Metastatic Pancreatic Carcinoma in the Ovary (tissue), 1 donor: ENCODE measurements around a stretch of chr14.

DNA sequence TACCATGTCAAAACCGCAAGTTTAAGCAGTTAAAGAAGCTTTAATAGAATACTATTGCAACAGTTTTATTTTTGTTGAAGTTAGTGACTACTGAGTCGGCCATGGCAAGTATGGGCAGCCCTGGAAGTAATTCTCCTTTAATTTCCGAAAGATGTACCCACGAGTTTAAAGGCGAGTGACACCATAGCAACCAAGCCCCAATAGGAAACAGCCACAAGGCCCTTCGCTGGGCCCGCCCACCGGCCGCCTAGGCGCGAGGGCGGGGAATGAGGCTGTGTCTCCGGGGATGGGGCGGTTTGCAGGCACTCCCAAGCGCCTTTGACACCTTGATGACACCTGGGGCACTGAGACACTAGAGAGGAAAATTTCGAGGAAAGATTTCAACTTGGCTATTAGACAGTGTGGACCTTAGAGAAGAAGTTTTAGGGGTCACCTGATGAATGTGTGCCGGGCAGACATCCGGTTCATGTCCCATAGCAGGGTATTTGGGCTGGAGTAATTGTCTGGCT is 385 bp upstream of the TMED10 start:
- PRO-cap = unidirectional peak, plus-strand start at position 275 of the sequence

DNA sequence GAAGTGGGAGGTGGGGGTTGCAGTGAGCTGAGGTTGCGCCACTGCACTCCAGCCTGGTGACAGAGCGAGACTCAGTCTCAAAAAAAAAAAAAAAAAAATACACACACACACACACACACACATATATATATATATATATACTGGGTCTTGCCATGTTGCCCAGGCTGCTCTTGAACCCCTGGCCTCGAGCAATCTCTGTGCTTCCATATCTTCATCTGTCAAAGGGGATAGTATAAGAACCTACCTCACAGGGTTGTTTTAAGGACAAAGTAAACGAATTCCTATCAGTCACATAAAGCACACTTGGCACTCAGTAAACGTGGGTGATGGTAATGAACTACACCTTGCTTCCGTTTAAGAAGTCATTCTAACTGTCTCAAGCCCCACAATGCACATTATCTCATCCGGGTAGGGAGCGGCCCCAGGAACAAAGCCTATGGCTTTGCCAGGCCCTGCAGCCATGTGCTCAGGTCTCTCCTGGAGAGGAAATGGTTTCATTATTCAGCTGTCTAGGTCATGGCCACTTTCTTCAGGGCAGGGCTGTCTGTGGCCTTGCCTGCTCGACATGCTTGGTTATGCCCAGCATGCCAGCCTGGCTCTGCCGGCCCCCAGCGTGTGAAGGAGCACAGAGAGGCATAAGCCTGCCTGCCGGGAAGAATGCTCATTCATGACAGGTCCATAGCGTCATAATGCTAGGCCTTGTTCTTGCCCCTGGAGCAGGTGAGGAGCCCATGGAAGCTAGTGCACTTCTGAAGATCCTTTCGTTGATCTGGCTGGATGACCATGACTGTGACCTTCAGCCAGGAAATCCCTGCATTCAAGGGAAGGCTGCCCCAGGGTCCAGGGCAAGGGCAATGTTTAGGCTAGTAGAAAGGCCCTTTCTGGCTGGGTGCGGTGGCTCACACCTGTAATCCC is 26.4 kb upstream of the FOS start:
- PRO-cap = no peak

DNA sequence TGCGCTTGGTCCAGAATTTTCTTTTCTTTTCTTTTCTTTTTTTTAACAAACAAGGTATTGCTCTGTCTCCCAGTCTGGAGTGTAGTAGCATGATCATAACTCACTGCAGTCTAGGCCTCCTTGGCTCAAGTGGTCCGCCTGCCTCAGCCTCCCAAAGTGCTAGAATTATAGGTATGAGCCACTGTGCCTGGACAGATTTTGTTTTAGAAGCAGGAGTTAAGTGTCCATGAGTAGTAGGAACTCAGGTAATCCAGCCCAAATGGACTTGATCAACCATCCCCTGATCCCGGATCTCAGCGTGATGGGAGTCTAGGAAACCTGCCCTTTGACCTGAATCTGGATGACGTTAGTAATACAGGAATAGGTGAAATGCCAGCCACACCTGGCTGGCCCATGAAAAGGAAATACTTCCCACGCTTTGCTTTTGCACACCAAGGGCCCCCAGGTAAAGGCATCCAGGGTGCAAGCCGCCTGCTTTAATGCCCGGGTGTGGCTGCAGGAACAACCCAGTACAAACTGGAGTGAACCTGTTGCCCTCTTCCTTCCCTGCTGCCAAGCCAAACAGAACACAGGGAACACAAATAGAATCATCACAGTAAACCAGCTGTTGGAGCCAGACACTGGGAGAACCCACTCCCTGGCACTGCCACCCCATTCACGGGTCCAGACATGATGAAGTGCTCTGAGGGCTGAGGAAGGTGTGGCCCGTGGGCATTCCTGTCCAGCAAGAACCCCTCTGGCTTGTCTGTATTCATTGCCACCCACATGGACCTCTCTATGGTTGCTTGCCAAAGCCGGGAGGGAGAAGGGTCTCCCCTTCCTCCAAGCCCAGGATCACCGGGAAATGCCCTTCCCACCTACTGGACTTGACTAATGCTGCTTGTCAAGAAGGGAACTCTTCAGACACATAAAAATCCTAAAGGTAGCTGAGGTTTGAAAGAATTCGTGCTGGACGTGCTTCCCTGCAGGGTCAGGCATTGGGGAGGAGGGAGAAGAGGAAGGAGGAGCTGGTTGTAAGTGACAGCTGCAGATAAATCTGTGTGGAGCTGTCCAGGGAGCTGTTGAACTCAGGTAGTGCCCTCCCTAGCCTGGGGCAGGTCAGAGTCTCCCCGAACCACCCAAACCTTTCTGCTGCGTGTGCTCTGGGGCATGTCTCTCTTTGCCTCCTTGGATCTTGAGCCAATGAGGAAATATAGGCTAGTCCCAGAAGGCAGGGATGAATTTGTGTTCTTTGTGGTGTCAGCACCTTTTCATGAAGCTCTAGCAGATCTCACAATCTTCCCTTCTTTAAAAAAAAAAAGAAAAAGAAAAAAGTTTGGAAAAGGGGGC is 24.1 kb upstream of the FOS start:
- PRO-cap = bidirectional peak, plus-strand start at position 607 of the sequence, minus-strand start at position 453 of the sequence; bidirectional peak, plus-strand start at position 1,061 of the sequence, minus-strand start at position 979 of the sequence

DNA sequence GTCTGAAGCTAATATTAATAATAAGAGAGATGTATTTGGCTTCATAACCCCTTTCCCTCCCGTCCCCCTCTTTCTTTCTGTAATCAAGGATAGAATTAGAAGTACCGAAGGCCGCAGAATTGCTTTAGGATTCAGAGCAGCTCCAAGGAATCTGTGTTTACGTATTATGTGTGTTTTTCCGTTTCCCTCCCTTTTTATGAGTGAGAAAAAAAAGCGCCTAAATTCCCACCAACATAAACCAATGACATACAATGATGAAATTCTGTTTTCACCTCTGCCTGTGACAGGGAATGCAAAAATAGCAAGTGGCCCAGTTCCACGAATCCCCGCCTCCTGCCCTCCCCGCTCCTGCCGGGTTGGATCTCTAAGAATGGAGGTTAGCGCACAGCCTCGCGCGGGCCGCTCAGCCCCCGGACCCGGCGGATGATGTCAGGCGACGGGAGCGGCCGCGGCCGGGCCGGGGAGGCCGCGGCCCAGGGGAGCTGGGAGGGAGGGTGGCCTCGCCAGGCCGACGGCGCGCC is 1.9 kb upstream of the FOS start:
- PRO-cap = bidirectional peak, plus-strand start at position 367 of the sequence, minus-strand start at position 335 of the sequence; bidirectional peak, plus-strand start outside the sequence, minus-strand start at position 431 of the sequence

- PRO-cap = no peak
These were observed 52.9 kb downstream of the FOS start for GRCh38 chr14:75331436-75331955.

GRCh38 chr14:75469007-75469950 is 41.5 kb downstream of the JDP2 start:
- PRO-cap = no peak

DNA sequence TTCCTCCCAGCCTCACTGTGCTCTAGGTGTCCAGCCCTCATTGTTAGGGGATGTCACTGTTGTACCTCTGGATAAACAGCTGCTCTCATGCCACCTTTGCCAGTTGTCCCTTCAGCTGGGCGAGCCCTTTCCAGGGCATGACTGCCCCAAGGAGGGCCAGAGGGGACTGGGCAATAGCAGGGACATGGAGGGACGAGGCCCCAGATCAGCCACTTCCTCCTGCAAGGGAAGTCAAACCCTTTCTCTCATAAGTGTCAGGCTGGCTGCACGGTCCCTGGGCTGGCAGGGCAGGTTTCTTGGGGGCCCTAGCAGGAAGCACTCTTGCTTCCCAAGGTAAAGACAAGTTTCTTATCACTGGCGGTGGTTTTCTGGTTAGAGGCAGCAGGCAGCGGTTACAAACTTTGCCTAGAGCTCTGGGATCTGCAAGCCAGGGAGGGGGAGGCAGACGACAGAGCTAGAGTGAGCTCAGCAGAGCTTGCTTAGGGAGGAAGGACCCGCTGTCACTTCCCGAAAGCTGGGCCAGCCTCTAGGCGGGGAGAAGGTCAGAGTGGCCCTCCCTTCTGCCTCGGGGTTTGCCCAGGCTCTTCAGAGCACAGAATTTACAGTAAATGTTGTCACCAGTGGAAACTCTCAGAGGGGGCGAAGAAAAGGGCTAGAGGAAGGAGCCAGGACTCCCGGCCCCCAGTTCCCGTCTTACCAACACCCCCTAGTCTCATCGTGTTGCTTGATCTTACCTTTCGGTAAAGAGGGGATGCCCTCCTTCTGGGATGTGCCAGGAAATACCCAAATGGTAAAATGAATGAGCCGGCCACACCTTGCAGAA is 20.4 kb downstream of the BATF start:
- PRO-cap = bidirectional peak, plus-strand start at position 471 of the sequence, minus-strand start at position 456 of the sequence

GRCh38 chr14:75635954-75636821 is 24.5 kb downstream of the ERG28 start:
- PRO-cap = no peak

DNA sequence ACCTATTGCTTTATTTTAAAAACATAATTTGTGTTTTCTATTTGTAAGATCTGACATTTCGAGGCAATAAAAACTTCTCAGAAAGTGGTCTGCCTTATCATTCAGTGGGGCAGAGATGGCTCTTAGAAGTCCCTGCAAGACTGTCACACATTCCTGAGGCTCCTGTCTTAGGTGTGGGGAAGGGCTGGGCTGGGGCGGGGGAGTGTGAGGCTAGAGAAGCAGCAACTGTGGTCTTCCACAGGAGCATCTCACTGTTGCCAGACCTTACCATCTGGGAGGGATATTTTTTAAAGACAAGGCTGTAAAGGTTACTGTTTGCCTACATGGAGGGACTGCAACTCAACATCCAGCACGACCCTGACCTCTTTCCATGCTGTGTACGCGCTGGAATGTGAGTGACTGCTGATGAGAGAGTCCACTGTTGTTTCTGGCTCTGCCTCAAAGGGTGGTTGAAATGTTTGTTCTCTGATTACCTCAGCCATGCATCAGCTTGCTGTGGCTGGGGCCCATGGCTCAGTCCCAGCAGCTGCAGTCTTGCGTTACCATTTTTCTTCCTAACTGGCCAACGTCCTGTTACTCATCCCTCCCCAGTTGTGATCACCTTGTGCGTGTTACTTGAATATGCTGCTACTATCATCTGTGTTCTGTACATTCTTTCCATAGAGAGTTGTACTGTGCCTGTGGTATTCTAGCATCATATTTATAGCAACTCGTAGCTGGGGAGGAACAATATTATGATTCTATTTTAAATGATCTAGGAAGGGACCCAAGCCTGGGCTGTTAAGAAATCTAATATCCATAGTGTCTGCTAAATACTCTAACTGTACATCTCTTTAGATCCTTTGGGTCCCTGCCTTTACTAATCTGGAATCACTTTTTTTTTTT is 12.3 kb downstream of the ERG28 start:
- PRO-cap = no peak

DNA sequence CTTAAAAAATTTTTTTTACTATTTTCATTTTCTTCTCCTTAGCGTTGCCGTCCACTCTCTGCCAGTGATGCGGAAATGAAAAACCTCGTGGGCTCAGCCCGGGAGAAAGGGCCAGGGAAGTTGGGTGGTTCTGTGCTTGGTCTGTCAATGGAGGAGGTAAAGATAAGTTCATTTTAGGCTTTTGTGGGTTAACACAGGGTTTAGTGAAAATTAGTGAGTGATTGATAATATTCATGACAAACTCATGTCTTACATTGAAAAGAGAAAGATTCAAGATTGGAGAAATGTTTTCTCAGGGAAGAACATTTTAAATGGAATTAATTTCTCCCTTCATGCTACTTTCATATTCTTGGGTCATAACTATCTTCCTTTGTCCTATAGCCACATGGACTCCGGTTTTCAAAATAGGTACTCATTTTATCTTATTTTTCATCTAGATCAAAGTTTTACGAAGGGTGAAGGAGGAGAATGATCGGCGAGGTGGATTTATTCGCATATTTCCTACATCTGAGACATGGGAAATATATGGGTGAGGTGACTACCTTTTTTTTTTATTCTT is 84.1 kb downstream of the TTLL5 start:
- PRO-cap = no peak

GRCh38 chr14:75811985-75812627 is 151.1 kb downstream of the TTLL5 start:
- PRO-cap = no peak

GRCh38 chr14:75981400-75981802 is 394 bp downstream of the TGFB3 start:
- PRO-cap = no peak

DNA sequence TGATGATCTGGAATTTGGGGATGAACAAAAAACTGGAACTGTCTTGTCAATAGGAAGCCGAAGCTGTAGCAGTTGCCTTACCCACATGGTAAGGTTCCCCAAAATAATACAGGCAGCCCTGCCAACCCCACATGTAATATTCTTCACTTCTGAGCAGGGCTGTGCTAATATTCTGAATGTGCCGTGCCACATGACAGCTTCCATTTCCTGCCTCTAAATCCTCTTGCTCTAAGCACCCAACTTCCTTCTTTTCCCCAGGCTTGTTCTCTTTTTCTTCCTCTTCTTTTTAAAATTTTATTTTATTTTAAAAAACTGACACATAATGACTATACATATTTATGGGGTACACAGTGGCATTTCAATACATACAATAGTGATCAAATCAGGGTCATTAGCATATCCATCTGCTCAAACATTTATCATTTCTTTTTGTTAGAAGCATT is 39.6 kb downstream of the GPATCH2L start:
- PRO-cap = no peak

GRCh38 chr14:76310551-76310923 is 65.4 kb upstream of the ESRRB start:
- PRO-cap = unidirectional peak, plus-strand start at chr14:76310783

DNA sequence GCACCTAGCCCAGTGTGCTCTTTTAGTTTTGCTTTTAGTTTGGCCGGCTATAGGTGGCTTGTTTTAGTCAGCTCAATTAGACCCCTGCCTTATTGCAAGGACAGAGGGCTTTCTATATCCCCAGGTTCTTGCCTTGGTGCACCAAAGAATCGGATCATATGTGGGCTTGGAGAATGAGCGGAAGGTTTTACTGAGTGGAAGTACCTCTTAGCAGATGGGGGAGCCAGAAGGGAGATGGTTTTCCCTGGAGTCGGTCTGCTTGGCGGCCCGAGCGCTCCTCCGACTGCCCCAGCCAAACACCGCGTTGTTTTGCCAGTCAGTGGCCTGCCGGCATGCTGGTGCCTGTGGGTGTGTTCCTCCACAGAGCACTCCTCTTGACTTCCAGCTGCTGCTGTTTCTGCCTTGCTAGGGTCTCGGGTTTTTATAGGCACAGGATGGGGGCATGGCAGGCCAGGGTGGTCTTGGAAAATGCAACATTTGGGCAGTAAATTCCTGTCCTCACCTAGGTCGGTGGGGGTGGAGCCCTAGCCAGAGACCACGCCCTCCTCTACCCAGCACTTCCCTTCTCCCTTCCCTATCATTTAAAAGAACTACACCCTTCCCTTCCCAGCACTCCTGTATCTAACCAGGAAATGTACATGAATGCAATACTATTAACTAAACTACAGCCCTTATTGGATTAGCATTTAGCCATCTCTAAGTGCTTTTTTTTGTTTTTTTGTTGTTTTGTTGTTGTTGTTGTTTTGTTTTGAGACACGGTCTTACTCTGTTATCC is 34.8 kb upstream of the VASH1 start:
- PRO-cap = no peak

GRCh38 chr14:76811955-76812421 is 694 bp downstream of the ANGEL1 start:
- PRO-cap = unidirectional peak, plus-strand start at chr14:76812263

- PRO-cap = no peak
These were observed 3.9 kb downstream of the LRRC74A start for GRCh38 chr14:76829996-76830556.

GRCh38 chr14:76930441-76930950 is 98.0 kb downstream of the IRF2BPL start:
- PRO-cap = no peak

- PRO-cap = no peak
These were observed 88.7 kb downstream of the IRF2BPL start for GRCh38 chr14:76939852-76940164.

DNA sequence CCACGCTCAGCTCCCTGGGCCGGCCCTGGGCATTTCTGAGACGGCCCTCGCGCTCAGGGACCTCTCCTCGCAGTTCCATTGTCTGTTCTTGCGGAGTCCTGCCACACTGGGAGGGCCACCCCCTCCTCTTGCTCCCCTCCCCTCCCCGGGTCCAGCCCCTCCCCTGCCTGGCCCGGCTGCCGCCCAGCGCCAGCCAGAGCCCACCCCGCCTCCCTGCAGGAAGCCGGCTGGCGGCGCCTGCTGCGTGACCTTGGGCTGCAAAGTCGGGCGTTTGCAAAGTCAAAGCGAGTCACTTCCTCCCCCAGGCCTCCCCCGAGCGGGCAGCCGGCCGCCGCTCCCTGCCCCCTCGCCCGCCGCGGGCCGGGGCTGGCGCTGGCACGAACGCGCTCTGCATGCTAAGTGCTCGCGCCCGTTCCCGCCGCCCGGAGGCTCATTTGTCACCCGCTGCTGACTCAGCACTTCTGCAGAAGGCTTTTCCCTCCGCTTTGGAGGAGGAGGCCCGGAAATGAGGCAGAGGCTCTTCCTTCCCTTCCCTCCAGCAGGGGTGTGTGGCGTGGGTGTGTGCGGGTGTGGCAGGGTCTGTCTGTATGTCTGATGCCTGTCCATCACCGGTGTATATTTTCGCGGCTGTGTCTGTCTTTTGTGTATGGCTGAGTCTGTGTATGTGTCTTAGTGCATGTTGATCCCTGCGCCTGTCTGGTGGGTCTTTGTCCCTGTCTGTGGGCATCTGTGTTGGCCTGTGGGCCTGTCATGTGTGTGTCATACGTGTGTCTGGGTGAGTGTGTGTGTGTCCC is 72.0 kb downstream of the IRF2BPL start:
- PRO-cap = bidirectional peak, plus-strand start at position 547 of the sequence, minus-strand start at position 449 of the sequence